ENCODE measurements around the genes NDUFA13, ZNF93, ZNF714, ZNF100 and ZNF729.

GRCh38 chr19:19492105-19492653 lies 23.2 kb downstream of the TSSK6 start:
- RRBS = no CpG with 5 or more reads among the region's 18 CpGs

DNA sequence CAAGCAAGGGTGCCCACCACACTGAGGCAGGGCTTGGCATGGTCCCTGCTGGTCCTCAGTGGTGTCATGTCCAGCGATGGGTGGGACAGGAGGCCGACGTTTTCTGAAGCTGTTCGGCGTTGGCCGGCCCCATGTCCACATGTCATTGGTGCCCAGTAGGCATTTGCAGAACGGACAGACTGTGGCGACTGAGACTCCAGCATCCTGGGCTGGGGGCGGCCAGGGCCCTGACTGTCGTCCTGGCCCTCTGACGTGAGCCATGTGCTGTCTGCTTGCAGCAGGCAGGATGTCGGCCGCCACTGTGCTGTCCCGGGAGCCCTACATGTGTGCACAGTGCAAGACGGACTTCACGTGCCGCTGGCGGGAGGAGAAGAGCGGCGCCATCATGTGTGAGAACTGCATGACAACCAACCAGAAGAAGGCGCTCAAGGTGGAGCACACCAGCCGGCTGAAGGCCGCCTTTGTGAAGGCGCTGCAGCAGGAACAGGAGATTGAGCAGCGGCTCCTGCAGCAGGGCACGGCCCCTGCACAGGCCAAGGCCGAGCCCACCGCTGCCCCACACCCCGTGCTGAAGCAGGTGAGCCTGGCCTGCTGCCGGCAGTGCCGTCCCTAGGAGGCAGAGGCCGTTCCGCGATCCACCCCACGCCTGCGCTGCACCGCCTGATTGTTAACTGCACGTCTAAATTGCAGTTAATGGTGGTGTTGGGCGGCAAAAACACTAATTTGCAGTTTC lies 14.3 kb downstream of the TSSK6 start:
- RRBS = no CpG with 5 or more reads among the region's 39 CpGs

GRCh38 chr19:19515858-19516588 lies at the start of gene NDUFA13:
Gene NDUFA13, plus strand, starts transcription at chr19:19516225.
- RRBS = 1% methylated on average over 32 of the region's 55 CpGs

DNA sequence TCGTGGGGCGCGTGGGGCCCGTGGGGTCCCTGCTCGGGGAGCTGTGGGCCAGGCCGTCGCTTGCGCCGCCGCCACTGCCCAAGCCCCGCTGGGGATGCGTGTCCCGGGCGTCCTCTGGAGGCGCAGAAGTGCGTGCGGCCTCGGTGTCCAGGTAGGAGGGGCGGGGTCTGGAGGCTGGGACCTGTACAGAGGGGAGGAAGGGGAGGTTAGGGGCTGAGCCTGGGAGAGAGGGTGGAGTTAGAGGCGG lies 3.0 kb downstream of the CILP2 start:
- RRBS = no CpG with 5 or more reads among the region's 20 CpGs

DNA sequence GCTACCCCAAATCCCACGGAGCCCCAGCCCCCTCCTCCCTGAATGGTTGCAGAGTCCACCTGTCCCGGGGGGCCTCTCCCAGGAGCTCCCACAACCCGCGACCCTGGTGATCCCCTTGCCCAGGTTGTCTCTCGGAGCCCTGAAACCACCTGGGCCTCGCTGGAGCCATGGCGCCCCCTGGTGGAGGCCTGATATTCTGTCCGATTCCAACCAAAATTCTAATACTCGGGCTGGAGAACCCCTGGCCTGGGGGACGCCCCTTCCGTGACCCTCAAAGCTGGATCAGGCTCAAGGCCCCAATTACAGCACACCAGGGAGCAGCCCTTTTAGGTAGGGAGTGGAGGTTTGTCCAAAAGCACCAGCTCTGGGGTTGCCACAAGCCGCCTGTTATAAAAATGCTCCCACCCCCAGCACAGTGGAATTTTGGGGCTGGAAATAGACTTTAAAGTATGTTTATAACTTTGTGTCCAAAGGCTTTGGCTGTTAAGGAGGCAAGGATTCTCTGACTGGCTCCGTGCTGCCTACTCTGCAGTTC lies 456 bp upstream of the GMIP start:
- RRBS = no CpG with 5 or more reads among the region's 13 CpGs

GRCh38 chr19:19647186-19647778 lies 3.8 kb upstream of the GMIP start:
- RRBS = 96% methylated on average over 8 of the region's 24 CpGs

- RRBS = 86% methylated on average over 2 of the region's 20 CpGs
These were observed 8.2 kb downstream of the ATP13A1 start for GRCh38 chr19:19655177-19655734.

DNA sequence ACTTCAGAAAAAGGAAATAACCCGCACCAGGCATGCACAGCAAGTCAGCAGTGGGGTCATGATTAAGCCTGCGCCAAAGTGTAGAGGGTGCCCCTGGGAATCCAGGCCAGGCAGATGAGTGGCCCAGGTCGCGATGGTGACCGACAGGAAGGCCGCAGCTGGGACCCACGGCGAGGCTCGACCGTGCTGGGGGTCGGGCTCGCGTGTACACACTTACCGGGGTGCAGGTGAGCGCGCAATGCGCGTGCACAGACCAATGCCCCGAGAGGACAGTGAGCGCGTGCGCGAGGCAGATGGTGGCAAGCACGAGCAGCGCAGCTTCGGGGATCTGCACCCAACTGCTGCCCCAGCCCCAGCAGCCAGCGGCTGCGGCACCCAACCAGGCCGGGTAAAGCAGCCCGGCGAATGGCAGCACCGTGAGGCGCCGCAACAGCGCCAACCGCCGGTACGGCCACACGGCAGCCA lies 390 bp downstream of the ATP13A1 start:
- RRBS = 2% methylated on average over 10 of the region's 39 CpGs

DNA sequence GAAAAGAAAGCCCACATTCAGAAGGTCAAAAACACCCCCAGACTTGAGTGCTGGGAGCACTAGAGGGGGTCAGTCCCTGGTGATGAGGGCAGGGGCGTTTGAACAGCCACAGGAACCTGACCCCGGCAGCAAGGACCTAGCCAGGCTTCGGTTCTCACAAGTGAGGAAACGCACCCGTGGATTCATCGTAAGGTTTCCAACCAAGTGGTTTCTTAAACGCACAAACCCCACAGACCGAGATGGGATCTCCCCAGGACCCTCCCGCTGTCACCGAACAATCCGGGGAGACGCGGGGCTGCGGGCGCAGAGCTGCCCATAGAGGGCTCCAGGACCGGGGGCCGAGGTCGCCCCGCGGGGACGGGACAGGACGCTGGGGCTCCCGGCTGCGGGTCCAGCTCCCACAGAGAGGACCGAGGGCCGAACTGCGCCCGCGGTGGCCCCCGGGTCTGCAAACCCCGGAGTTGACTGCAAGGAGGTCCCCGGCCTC lies 457 bp downstream of the ZNF14 start:
- RRBS = 1% methylated on average over 21 of the region's 32 CpGs

GRCh38 chr19:19900684-19901438 lies at the start of gene ZNF93:
Gene ZNF93, plus strand, starts transcription at chr19:19900946.
- RRBS = 2% methylated on average over 11 of the region's 35 CpGs

DNA sequence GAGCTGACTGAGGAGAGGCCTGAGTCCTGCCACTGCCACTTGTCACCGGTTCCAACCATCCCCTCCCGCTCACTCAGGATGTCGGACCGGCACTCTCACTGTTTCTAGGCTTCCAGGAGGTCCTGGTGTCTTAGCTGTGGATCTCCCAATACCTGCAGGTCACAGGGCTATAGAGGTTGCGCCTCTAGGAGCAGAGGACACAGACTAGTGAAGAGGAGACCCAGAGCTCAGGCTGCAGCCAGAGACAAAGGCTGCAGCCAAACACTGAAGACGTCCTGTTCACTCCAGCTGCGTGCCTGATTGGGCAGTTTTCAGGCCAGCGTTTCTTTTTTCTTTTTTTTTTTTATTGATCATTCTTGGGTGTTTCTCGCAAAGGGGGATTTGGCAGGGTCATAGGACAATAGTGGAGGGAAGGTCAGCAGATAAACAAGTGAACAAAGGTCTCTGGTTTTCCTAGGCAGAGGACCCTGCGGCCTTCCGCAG lies 15.3 kb upstream of the ZNF486 start:
- RRBS = no CpG with 5 or more reads among the region's 11 CpGs

GRCh38 chr19:20237632-20238805 lies 71.0 kb downstream of the ZNF486 start:
- RRBS = no CpG with 5 or more reads among the region's 38 CpGs

- RRBS = no CpG with 5 or more reads among the region's 7 CpGs
These were observed 93.7 kb downstream of the ZNF486 start for GRCh38 chr19:20260706-20261042.

DNA sequence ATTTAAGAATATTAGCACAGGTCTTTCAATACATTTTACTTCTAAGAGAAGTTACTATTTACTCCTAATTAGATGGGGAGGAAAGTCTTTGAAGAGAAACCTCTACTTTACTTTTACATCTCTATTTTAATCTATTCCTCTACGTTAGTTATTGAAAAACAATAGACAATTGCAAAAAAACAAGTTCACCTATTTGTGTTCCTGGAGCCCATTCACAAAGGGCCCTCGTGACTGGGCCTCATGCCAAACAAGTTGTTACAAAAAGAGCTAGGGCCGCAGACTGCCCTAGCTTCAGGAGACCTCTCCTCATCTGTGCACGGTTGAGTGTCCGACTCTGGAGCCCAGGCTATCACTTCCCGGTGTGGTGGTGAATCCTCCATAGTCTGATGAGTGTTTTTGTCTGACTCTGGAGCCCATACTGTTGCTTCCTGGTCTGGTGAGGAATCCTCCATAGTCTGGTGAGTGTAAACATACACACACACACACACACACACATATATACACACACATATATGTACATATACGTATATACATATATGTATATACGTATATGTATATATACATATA lies 190.9 kb downstream of the ZNF486 start:
- RRBS = no CpG with 5 or more reads among the region's 8 CpGs

DNA sequence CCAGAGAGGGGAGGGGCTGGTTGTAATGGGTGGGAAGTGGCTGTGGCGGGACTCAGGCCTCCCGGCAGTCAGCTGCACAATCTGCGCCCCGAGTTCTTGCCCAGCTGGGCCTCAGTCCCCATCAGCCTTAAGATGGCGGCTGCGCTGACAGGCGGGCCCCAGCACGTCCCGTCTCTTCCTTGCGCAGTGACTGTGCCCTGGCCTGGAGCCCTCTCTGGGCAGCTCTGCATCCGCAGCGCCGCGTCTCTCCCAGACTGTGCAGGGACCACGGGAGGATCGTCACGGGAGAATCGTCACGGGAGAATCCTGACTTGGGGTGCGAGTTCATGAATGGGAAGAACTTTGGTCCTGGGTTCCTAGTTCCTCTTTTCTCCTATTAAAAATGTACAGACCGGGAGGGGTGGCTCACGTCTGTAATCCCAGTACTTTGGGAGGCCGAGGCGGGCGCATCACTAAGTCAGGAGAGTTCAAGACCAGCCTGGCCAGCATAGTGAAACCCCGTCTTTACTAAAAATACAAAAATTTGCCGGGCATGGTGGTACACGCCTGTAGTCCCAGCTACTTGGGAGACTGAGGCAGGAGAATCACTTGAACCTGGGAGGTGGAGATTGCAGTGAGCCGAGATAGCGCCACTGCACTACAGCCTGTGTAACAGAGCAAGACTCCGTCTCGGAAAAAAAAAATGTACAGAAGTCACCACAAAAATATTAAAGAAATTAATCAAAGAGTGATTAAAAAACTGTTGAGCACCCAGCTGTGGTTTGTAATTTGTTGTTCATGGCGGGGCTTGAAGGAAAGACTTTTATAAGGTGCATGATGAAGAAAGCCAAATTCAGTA lies 590 bp downstream of the ZNF430 start:
- RRBS = 4% methylated on average over 2 of the region's 33 CpGs

GRCh38 chr19:21081833-21082926 lies at the start of gene ZNF714:
Gene ZNF714, plus strand, starts transcription at chr19:21082203.
- RRBS = 7% methylated on average over 4 of the region's 38 CpGs

- RRBS = no CpG with 5 or more reads among the region's 14 CpGs
These were observed 6.8 kb downstream of the ZNF708 start for GRCh38 chr19:21322180-21323112.

GRCh38 chr19:21494337-21494737 lies 11.1 kb upstream of the ZNF429 start:
- RRBS = no CpG with 5 or more reads among the region's 3 CpGs

GRCh38 chr19:21766699-21767998 lies at the start of gene ZNF100:
Gene ZNF100, minus strand, starts transcription at chr19:21767579.
- RRBS = no CpG with 5 or more reads among the region's 54 CpGs

DNA sequence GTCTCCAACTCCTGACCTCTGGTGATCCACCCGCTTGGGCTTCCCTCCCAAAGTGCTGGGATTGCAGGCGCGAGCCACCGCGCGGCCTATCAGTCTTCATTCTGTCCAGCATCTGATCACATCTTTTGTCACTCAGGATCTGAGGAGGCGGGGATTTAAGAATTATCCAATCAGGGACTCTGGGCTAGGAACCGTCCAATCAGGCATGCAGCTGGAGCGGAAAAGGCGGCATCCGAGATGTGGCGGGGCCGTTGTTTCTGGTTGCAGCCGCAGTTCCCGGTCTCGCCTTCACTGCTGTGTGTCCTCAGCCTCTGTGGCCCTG lies at the start of gene ZNF729:
Gene ZNF729 (plus strand): TSS at position 270 of the 322 bp plus-strand sequence.
- RRBS = no CpG with 5 or more reads among the region's 16 CpGs